Mononuclear cell (primary cell): ENCODE measurements around the genes HLA-B, NCR3 and STK19.

DNA sequence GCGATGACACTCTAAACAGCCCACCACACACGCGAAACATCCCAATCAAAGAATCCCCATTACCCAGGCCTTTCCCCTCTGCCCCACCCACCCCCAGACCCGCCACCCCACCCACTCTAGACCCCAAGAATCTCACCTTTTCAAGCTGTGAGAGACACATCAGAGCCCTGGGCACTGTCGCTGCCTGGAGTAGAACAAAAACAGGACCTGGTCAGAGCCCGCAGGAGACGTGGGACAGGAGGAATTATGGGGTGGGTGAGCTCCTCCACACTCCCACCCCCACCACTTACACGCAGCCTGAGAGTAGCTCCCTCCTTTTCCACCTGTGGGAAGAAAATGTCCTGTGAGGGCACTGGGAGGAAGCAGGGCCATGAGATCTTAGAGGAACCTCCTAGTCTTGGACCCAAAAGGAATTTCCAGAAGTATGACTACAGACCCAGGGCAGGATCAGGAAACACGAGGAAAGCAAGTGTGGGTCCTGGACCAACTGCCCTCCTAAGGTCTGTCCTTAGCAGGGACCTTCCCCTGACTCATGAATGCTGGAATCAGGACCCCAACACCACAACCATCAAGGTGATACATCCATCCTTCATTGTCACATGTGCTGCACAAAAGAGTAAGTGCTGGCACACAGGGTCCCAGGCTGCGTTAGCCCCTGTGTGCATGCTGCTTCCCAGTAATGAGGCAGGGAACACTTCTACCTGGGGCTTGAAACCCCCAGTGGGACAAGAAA lies 2.5 kb downstream of the HLA-B start:
- RRBS = no CpG with 5 or more reads among the region's 10 CpGs

DNA sequence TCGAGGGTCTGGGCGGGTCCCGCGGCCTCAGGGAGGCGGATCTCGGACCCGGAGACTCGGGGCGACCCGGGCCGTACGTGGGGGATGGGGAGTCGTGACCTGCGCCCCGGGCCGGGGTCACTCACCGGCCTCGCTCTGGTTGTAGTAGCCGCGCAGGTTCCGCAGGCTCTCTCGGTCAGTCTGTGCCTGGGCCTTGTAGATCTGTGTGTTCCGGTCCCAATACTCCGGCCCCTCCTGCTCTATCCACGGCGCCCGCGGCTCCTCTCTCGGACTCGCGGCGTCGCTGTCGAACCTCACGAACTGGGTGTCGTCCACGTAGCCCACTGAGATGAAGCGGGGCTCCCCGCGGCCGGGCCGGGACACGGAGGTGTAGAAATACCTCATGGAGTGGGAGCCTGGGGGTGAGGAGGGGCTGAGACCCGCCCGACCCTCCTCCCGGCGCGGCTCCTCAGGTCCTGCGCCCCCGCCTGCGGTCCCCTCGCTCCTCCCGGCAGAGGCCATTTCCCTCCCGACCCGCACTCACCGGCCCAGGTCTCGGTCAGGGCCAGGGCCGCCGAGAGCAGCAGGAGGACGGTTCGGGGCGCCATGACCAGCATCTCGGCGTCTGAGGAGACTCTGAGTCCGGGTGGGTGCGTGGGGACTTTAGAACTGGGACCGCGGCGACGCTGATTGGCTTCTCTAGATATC lies at the start of gene HLA-B:
Gene HLA-B, minus strand, starts transcription at position 617 of the 687 bp plus-strand sequence.
- RRBS = 2% methylated on average over 26 of the region's 70 CpGs

DNA sequence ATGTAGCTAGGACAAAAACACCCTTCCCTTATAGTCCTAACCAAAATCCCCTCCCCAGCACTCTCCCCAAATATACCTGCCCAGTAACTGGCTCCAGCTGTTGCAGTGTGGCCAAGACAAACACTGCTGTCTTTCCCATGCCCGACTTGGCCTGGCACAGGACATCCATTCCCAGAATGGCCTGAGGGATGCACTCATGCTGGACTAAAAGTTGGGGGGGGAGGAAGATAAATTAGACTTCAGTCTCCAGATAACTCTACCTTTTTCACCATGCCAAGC lies 2.8 kb downstream of the DDX39B start:
- RRBS = no CpG with 5 or more reads among the region's 1 CpG

GRCh38 chr6:31561694-31562526 lies 10.2 kb upstream of the LTA start:
- RRBS = no CpG with 5 or more reads among the region's 8 CpGs

GRCh38 chr6:31568618-31569077 lies 3.4 kb upstream of the LTA start:
- RRBS = no CpG with 5 or more reads among the region's 4 CpGs

GRCh38 chr6:31592818-31593319 lies at the start of gene NCR3:
TSS of gene NCR3 (minus strand) at chr6:31593006.
- RRBS = no CpG with 5 or more reads among the region's 6 CpGs

DNA sequence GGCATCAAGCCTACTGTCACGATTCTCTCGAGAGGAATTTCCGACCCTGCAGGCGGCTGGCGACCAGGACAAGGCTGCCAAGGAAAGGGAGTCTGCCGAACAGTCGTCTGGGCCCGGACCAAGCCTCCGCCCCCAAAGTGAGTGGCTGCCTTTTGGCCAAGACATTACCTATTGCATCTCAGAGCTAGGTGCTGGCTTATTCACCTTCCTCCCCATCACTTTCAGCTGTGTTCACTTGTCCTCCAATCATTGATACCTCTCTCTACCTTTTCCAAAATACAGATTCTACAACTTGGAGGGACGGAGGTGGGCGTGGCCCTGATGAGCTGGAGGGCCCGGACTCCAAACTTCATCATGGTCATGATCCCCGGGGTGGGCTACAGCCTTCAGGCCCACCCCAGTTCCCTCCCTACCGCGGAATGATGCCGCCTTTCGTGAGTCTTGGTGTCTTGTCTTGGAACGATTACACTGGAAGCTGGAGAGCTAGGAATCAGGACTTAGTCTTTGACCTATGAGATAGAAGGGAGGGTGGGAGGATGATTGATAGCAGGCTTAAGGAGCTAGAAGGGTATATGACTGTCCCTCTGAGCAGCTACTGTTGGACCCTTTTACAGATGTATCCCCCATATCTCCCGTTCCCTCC lies 4.8 kb downstream of the PRRC2A start:
- RRBS = no CpG with 5 or more reads among the region's 19 CpGs

DNA sequence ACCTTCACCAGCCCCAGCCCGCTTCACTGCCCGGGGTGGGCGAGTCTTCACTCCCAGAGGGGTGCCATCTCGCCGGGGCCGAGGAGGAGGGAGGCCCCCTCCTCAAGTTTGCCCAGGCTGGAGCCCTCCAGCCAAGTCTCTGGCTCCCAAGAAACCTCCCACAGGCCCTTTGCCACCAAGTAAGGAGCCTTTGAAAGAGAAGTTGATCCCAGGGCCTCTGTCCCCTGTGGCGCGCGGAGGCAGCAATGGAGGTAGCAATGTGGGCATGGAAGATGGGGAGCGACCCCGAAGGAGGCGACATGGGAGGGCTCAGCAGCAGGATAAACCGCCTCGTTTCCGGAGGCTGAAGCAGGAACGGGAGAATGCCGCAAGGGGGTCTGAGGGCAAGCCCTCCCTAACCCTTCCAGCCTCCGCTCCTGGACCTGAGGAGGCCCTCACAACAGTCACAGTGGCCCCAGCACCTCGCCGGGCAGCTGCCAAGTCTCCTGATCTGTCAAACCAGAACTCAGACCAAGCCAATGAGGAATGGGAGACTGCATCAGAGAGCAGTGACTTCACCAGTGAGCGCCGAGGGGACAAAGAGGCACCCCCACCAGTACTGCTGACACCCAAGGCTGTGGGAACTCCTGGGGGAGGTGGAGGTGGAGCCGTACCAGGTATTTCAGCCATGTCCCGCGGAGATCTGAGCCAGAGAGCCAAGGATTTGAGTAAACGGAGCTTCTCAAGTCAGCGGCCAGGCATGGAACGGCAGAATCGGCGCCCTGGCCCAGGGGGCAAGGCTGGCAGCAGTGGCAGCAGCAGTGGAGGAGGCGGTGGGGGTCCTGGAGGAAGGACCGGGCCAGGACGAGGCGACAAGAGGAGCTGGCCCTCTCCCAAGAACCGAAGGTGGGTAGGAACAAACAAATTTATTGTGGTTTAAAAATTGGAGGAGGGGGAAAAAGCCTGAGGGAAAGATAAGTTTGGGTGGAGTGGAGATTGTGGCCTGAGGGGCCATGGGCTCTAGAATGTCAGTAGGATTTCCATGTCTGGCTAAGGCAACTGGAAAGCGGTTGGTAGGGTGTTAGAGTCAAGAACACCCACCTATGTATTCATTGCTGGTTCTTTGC lies 11.9 kb downstream of the PRRC2A start:
- RRBS = no CpG with 5 or more reads among the region's 36 CpGs

- RRBS = no CpG with 5 or more reads among the region's 7 CpGs
Measured at GRCh38 chr6:31661320-31661594, 679 bp upstream of the C6orf47 start.

DNA sequence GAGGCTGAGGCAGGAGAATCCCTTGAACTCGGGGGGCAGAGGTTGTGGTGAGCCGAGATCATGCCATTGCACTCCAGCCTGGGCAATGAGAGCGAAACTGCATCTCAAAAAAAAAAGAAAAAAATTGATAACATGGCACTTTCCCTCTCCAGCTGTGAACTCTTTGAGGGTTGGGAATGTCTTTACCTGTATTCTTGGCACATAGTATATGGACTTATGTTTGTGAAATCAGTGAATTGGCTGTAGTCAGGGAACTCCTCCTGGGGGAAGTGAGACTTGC lies 957 bp upstream of the C6orf47 start:
- RRBS = no CpG with 5 or more reads among the region's 3 CpGs

- RRBS = no CpG with 5 or more reads among the region's 9 CpGs
Measured at GRCh38 chr6:31701577-31702457, 1.3 kb downstream of the ABHD16A start.

- RRBS = no CpG with 5 or more reads among the region's 1 CpG
Measured at GRCh38 chr6:31718250-31718715, 3.1 kb downstream of the LY6G6D start.

GRCh38 chr6:31775065-31775550 lies 2.0 kb downstream of the VWA7 start:
- RRBS = no CpG with 5 or more reads among the region's 6 CpGs

DNA sequence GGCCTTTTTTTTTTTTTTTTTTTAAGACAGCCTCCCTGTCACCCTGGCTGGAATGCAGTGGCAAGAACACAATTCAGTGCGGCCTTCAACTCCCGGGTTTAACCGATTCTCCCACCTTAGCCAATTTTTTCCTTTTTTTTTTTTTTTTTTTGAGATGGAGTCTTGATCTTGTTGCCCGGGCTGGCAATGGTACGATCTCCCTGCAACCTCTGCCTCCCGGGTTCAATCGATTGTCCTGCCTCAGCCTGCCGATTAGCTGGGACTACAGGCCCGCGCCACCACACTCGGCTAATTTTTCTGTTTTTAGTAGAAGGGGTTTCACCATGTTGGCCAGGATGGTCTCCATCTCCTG lies 8.3 kb downstream of the HSPA1B start:
- RRBS = 4% methylated on average over 2 of the region's 11 CpGs

- RRBS = no CpG with 5 or more reads among the region's 1 CpG
Measured at GRCh38 chr6:31880343-31880601, 1.5 kb upstream of the SLC44A4 start.

GRCh38 chr6:31895618-31896038 lies 1.9 kb downstream of the EHMT2 start:
- RRBS = no CpG with 5 or more reads among the region's 1 CpG

DNA sequence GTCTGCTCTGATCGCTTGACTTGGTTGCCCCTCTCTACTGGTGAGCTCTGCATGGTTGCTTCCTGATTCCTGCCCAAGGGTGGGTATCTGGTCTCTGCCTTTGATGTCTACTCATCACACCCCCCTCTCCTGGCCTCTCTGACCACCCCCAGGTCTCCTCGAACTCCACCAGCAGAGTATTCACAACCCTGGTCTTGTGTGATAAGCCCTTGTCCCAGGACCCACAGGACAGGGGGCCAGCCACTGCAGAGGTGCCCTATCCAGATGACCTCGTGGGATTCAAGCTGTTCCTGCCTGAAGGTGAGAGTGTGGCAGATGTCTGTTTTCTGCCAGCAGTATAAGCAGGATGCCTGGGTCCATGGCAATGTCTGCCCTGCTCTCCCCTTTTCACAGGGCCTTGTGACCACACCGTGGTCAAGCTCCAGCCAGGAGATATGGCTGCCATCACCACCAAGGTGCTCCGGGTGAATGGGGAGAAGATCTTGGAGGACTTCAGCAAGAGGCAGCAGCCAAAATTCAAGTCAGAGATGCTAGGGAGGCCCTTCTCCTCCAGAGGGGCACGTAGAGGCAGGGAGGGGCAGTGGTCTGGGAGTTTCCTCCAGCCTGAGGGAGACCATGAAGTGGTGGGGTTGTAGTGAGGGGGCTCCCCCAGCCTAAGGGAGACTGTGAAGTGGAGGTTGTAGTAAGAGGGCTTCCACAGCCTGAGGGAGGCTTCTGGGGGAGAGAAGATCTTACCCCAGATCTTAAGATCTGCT lies 4.2 kb downstream of the DXO start:
- RRBS = no CpG with 5 or more reads among the region's 6 CpGs

DNA sequence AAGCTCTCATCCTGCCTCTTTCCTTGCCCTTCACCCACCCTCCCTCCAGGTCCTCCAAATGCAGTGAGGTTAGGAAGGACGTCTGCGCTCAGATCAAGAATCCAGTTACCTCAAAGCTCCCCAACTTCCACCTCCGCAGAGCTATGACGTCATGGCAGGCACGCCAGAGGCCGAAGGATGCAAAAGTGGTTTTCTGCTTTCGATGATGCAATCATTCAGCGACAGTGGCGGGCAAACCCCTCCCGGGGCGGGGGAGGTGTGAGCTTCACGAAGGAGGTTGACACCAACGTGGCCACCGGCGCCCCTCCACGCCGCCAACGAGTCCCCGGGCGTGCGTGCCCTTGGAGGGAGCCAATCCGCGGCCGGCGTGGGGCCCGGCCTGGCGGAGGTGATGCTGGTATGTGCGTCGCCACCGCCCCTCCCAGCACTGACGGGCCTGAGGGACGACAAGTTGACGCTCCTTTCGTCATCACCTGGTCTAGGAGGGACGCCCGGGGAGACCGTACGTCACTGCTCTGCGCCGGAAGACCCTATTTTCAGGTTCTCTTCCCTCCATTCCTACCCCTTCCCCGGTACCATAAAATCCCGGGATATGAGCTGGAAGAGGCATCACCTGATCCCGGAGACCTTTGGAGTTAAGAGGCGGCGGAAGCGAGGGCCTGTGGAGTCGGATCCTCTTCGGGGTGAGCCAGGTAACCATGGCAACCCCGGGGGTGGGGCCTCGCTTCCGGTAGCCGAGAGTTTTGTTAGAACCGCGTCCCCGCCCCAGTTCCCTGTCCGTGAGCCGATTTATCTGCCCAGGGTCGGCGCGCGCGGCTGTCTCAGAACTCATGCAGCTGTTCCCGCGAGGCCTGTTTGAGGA lies at the start of gene STK19:
Gene STK19, plus strand, starts transcription at position 544 of the 862 bp plus-strand sequence.
- RRBS = 2% methylated on average over 24 of the region's 64 CpGs

DNA sequence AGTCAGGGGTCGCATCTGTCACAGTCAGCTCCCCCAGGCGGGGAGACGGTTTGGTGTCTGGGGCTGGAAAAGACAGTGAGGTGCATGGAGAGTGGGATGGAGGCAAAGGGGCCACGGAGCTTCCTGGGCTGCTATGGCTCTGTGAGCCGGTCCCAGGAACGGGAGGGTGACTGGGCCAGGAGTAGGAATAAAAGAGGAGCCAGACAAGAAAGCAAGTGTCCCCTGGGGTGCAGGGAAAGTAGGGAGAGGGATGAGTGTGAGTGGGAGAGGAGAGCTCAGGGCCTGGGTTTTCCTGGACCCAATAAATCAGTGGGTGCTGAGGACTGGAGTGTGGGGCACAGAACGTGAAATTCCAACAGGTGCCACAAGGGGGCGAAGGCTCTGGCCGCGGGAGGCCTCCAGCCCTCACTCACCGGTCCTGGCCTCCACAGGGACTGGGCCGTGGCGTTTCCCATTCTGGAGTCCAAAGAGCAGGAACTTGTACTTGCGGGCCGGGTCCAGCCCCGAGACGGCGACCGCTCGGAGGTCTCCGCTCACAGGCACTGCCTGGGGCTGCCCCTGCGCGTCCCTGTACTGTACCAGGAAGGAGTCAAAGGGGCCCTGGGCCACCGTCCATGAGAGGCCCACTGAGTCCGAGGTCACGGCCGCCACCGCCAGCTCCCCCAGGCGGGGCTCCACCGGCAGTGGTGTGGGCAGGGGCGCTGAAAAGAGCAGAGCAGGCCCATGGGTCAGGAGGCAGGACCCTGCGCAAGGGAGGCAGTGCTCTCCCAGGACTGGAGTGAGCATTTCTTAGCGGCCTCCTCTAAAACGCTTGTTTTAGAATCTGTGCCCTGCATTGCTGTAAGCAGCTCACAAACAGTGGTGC lies 10.0 kb downstream of the CYP21A2 start:
- RRBS = 4% methylated on average over 5 of the region's 34 CpGs

DNA sequence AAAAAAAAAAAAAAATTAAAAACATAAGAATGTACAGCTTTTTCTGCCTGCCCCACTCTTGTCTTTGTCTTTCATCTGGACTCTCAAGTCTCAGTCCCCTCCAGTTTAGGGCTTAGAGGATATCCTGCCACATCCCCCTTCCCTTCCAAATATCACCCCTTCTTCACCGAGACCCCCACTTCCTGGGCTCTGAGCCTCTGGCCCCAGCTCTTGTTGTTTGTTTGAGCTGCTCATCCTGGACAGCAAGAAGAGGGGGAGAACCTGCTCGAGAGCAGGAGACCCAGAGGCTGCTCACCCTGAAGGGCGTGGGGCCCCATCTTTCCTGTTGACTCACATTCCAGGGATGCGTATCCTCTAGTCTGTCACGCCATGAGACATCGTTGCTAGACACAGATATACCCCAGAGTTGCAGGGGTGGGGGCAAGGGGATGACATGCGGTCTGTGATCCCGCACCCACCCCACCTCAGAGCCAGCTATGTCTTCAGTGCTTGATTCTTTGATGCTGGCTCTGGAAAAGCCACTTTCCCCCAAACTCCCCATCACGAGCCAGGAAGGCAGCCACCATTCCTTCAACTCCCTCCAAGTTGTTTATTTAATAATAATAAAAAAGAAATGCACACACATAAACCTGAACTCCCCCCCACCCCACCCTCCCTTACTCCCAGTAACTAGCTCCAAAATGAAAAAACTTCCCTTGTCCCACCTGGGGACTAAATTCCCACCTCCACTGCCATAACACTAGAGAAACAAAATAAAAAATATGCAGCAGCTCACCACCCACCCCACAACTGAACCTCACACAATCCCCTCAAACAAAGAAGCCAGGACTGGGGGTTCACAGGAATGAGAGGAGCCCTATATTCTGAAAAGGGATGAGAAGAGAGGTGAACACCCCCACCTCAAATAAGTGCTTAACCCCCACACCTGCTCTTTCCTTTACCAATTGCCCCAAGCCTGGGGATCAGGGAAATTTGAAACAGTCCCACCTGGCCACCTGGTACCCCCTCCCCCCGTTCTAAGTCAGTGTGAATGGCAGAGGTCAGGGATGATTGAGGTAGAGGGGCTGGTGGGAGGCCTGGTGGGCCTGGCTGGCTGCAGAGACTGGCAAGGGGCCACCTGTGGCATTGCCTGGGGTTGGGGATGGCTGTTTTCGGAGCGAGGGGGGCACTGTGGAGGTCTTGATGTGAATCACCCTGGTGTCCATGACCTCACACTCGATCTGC lies 6.0 kb upstream of the TNXB start:
- RRBS = no CpG with 5 or more reads among the region's 13 CpGs